A673 (cell line): ENCODE measurements around a stretch of chr4.

DNA sequence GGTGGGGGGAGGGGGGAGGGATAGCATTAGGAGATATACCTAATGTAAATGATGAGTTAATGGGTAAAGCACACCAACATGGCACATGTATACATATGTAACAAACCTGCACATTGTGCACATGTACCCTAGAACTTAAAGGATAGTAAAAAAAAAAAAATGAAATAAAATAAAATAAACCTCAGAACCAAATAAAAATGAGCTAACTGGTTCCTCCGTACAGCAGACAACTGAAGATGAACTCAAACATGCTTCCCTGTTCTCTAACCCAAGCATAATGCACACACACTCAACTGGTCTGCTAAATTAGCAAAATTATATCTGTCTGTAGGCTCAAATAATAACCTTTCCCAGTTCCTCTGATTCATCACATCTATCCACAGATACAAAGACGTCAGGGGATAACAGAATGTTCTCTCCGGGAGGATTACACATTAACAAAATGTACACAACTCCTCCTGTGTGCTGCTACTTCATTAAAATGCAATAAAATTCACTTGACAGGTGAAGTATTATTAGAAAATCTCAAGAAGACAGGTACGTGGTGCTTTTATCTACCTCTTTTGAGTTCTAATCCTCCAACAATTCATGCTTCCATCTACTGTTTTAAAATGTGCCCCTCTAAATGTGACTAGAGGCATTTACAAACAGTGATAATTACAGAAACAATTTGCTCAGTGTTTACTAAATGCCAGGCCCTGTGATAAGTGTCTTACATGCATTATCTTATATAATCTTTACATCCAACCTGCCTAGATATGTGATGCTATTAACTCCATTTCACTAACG is 57.4 kb downstream of the FAT1 start:
- PRO-cap: no peak

DNA sequence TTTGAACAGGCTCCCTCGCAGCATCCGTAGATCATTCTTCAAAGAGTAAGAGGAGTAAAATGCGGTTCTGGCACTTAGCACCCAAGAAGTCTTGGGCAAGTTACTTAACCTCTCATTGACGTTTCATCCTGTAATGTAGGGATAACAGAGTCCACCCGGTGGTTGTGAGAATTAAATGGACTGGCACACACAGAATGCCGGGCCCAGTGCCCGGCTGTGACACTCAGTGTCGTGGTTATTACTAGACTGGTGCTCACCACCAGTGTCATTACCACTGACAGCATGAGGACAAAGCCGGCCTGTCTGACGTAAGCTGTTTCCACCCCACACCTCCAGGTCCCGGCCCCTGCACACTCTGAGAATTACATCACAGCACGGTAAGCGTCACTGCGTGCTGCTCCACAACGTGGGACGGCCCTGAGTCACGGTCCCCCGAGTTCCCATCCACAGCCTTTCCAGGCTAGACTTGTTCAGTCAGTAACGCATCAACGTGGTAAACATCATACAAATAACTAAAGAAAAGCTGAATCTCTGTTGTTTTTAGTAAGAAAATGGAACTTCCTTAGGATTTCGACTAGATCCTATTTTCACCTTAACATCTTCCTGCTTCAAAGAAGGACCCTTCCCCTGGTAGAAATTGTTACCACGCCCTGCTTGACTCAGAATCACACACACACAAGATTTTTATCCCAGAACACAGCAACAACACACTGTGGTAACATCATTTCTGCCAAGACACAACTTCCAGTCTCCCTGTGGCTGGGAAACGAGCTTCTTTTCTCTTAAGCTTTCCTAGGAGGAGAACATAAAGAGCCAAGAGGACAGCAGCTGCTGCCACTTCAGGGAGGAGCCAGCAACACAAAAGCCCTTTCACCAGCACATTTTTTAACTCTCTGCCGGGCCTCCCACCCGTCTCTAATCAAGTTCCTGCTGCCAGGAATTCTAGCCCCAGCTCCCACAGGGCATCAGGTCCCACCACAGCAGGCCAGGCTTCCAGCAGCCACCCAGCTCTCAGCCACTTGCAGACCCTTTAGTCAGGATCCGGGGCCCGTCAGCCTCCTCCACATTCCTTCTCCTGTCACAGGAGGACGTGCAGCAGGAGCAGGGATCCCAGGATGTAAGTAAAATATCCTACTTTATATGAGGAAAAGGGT is 22.7 kb downstream of the FAT1 start:
- PRO-cap: no peak

GRCh38 chr4:186708595-186709275 is 14.9 kb downstream of the FAT1 start:
- PRO-cap: no peak

- PRO-cap: bidirectional peak, plus-strand start at chr4:186726179, minus-strand start at chr4:186725976; unidirectional peak, plus-strand start at chr4:186726355
Observed at GRCh38 chr4:186725789-186726435, 2.3 kb upstream of the FAT1 start.

DNA sequence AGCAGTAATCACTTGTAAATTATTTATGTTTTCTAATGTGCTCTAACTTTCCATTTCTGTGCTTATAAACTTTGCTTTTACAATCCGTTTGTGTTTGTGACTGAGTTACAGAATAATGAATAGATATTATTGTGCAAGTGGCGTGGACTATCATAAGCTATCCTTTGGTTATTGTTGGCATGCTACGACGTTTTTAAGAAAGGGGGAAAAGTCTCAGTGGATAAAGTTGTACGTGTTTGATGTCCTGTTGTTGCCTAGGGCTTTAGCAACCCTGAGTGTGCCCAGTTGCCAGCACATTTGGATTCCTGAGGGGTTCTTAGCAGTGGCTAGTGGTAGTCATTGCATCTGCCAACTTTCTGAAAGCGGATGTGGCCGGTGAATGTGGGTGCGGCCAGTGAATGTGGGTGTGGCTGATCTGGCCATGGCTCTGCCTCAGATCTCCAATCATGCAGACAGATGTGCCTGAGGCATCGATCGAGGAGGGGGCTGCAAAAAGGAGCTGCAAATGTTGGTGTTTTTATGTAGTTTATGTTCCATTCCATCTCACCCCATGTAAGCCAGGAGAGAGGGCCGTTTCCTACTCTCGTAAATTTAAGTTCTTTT is 41.4 kb upstream of the FAT1 start:
- PRO-cap: no peak

DNA sequence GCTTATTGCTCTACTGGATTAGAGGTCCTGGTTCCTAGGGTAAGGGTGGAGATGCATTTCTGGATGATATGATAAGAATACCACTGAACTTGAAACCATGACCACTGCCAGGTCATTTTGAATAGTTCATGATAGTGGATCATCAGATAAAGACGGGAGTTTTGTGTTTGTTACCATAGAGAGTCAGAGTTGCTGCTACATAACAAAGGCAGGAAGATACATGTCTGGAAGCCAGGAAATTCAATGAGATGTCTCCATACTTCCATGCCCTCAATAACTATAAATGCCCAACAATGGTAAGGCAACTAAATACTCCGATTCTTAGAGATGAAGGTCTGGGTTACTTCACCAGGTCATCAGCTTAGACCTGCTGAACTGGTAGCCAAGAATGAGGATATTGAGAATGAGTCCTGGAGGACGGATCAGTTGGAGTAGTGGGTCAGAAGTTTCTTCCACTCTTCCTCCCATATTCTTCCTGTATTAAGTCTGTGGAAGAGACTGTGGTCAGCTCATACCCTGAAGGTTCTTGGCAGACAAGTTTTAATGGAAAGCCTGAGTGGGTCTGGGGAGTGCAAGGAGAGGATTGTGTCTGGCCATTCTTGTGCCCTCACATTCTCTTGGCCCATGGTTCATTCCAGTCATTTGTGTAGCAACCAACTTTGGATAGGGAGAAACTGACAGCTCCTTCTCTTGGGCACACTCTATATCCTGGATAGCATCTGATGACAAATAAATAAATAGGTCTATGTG is 109.5 kb upstream of the FAT1 start:
- PRO-cap: no peak

GRCh38 chr4:186839429-186840062 is 115.9 kb upstream of the FAT1 start:
- PRO-cap: no peak

- PRO-cap: no peak
Observed at GRCh38 chr4:186840083-186840939, 116.7 kb upstream of the FAT1 start.

DNA sequence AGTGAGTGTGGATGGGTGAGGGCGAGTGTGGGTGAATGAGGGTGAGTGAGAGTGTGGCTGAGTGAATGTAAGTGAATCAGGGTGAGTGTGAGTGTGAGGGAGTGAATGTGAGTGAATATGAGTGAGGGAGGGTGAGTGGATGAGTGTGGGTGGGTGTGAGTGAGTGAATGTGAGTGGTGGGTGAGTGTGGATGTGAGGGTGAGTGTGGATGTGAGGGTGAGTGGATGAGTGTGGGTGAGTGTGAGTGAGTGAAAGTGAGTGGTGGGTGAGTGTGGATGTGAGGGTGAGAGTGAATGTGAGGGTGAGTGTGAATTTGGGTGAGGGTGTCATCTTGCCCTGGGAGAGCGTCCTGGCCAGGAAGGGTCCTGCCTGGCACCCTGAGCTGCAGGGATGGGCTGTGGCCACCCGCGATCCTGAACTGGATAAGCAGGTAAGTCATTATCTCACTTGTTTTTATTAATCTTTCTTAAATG is 67.6 kb downstream of the TRIML1 start:
- PRO-cap: no peak

DNA sequence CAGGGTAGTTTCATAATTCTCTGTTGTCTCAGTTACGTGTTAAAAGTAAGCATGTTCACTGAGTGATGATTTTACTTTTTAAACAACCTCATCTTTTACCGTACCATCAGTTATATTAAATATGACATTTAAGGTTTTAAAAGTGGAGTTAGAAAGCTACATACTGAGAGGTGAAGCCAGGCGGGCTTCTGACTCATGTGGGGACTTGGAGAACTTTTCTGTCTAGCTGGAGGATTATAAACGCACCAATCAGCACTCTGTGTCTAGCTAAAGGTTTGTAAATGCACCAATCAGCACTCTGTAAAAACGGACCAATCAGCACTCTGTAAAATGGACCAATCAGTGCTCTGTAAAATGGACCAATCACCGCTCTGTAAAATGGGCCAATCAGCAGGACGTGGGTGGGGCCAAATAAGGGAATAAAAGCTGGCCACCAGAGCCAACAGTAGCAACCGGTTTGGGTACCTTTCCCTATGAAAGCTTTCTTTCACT is 320.8 kb downstream of the TRIML1 start:
- PRO-cap: no peak

DNA sequence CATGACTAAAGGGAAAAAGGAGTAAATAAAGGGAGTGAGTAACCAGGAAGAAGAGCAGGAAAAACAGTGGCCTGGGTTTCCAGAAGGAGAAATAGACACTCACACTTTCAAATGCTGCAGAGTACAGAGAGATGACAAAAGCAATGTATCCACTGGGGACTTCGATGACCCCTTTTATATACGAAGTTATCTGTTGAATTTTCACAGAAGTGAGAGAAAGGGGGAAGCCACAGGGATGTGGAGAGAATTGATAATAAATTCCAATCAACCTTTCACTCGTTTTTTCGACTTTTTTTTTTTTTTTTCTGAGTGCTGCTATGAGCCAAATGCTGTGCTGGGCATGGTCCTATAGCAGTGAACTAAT is 817.5 kb downstream of the TRIML1 start:
- PRO-cap: no peak